Pericardium fibroblast (primary cell): Measurements from ENCODE around the genes C11orf98, SLC22A10 and RTN3.

DNA sequence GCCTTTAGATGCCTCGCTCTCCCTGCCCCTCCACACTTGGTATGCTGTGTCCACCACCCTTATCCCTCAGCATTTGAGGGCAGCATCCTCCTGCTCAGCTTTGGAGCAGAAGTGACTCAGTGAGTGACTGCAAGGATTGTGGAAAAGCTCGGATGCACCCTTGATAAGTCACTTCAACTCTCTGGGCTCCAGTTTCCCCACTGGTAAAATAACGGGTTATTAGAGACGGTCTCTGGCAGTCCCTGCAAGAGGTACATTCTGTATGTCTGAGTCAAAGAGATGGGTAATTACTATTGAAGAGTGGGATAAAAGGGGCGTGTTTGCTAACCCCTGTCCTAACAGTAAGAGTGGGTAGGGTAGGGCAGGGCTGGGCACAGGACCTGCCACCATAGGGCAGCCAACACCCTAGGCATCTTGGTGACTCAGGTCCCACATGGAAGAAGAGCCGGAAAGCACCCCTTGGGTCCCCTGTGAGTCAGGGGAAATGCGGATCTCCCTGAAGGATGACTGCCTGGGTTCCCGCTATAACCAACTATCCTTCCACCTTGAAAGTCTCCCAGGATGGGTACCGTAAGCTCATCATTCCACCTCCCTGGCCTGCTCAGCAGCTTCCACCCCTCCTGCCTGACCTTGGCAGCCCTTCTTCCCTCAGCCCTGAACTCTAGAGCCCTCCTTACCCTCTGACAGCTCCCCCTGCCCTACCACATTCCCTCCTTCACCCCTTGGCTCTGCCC is 7.3 kb upstream of the AHNAK start:
- RAMPAGE, long total RNA: no peak

DNA sequence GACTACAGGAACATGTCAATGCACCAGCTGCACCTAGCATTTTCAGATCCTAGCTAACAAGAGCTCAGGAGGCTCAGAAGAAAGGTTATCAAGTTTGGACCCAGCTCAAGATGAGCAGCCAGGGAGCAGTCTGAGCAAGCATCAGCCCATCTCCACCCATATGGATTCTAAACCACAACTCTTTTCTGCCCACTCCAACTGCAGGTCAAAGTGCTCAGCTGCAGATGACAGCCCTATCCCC is 10.5 kb upstream of the AHNAK start:
- RAMPAGE, long total RNA: no peak

GRCh38 chr11:62608278-62609268 is 4.0 kb downstream of the EML3 start:
- RAMPAGE, long total RNA: no peak

GRCh38 chr11:62665025-62665371 is at the start of gene C11orf98:
TSS of gene C11orf98 (minus strand) at chr11:62665210.
- RAMPAGE, long total RNA: start-site peak on the minus strand at chr11:62665085-62665191, 1,977 and 1,490 reads in 2 replicates

DNA sequence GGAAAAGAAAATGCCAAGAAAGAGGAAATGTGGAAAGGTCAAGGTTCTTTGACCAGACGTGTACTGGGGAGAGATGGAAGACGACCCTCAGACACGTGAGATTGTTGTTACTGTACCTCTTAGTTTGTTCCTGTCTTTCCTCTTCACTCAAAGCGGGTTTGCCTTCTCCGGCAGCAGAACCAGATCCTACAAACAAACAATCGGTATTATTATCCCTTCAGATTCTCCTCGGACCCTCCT is 730 bp downstream of the UBXN1 start:
- RAMPAGE, long total RNA: no peak

DNA sequence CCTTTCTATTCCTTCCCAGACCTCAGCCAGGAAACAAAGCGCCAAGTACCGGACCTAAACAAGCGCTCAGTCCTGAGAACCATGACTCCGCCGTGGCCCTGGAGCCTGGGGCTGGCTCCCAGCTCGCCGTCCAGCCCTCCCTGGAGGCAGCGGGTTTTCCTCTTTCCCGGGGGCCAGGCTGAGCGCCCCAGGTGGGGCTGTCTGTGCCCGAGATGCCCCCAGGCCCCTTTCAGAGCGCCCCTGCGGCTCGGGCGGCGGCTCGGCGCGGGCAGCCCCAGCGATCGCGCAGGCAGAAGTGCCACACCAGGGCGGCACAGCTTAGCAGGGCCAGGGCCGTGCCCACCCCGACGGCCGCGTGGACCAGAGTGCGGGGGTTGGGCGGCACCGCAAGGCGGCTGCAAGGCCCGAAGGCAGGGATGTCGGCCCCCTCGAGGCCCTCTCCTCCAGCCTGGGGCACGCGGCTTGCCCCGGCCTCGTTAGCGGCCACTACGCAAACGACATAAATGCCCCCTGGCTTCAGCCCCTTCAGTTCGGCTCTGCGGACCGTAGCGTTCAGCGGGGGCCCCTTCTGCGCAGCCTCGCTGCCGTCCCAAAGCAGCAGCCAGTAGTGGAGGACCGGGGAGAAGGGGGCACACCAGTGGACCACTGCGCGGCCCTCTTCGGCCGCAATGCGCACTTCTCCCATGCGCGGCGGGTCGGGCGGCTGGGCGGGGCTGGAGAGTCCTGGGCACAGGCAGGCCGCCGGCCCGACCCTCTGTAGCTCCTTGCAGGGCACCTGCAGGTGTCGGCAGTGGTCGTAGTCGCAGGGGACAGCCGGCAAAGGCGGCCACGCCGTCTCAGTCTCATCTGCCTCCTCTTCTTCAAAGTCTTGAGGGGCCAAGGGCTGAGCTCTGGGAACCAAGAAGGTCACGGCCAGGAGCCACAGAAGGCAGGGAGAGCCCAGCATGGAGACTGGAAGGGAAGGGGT is 1.5 kb downstream of the LRRN4CL start:
- RAMPAGE, long total RNA: no peak

DNA sequence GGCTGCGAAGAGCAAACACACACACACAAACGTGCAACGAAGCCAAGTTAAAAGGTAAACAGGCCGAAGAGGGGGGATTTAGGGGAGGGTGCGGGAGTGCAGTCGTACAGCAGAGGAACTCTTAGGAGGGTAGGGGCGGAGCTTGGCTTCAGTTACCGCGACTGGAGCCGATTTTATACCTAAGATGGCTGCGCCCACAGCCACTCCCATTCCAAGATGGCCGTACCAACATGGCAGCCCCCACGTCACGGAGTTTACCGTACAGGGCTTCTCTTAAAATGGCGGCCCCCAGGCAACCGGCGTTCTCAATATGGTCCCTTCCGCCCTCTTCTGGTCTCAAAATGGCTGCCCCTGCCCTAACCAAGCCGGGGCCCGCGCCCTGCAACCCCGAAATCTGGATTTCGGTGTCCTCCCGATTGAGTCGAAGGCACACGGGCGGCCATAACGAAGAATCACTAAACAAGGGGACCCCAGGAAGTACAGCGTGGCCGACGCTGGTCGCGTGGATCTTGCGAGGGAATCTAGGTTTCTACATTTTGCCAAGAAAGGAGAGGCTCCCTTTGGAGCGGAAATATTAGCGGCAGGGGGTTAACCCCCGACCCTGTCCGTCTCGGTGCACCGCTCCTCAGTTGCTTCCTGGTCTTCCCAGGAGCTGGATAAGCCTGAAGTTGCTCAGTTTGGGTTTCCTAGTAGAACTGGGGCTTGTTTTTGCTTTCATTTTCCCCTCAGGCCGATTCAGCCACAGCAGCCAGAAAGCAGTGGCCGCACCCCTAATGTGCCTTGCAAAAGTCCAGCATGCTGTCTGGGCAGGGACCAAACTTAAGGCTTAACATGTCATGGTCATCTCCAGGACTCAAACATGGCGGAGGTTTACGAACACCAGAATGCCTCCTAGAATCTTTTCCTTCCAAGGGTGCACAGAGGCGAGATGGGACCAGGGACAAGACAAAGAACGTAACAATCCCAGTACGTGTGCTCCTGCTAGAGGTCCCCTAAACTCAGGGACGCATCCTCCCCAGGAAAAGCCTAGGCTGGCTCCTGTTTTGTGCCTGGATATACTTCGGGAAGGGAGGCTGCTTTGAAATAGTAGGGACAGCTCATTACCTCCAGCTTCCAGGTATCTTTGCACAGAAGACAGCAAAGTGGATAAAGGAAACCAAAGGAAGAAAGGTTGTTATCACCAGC is 2.3 kb downstream of the GNG3 start:
- RAMPAGE, long total RNA: no peak

DNA sequence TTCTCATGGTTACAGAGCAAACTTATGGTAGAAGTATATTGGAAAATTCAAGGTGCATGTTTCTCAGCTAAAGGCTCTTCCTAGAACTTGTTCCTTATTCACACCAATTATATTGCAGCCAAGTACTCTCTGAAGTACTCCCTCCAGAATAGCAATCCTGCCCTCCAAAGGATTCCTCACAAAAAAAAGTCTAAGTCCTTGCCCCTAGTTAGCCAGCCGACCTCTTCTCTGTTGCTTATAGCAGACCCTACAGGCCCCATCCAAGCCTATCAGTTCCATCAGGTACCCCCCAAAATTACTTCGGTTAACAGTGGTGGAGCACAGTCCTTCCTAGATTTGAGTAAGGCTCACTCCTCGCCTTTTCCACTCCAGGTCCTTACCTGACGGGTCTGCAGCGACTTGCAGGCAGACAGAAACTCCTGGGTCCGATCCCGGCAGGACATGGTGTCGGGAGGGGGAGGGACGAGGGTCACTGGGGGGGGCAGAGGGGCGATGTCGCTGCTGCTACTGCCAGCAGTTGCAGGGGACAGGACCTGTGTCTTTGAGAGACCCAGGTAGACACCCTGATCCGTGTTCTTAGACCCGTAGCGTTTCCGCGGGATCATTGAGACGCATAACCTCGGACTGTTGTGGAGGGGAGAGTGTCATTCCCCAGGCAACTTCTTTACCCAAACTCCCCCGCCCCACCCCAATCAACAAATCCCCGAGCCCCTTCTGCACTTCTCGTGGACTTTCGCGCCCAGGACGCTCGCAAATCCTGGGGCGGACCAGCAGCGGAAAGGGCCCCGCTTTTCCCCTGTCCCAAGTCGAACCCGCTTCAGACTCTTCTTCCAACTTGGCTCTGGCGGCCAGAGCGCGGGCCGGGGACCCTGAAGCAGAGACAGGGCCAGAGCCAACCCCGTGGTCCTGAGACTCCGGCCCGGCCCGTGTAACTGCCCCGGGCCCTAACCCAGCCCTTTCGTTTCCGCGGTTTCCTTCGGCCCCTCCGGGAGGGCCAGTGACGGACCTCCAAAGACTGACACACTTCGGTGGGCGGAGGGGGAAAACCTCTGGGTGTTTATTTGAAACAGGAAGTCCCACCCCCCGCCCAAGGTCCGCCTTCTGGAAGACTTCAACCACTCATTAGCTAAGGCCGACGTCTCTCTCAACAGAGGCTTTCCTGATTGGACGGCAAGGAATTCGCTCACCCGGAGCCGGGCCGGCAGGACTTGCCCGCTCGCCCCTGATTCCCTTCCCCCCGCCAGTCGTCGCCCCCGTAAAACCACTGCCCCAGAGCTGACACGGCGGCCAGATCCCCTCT is 762 bp downstream of the STX5 start:
- RAMPAGE, long total RNA: no peak

DNA sequence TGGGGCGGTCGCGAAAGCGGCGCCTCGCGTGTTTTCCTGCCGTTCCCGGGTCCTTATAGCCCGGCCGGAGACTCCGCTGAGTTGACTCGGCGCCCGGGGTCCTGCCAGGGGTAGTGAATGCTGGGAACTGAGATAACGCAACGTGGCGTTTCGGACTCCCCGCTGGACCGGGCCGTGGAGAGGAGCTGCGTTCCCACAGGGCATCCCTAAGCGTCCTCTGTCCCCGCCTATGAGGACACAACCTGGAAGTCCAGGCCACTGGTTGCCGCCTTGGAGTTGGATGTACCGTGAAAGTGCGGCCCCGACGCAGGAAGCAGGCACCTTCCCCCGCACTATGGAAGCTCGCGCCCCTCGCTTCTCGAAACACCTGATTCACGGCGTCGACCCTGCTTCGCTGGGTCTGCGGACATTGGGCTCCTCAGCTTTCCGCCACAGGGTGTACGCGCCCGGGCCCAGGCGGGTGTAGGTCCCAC is 5.0 kb upstream of the CHRM1 start:
- RAMPAGE, long total RNA: no peak

- RAMPAGE, long total RNA: no peak
Observed at GRCh38 chr11:63001088-63001336, 14.6 kb downstream of the SLC22A8 start.

- RAMPAGE, long total RNA: no peak
Observed at GRCh38 chr11:63289853-63290111, at the start of gene SLC22A10. TSS of gene SLC22A10 (plus strand) at chr11:63289903.

GRCh38 chr11:63531082-63531820 is 5.4 kb upstream of the PLAAT4 start:
- RAMPAGE, long total RNA: no peak

- RAMPAGE, long total RNA: no peak
Observed at GRCh38 chr11:63552852-63553413, 10.2 kb downstream of the PLAAT2 start.

GRCh38 chr11:63560554-63561257 is 2.5 kb downstream of the PLAAT2 start:
- RAMPAGE, long total RNA: no peak

DNA sequence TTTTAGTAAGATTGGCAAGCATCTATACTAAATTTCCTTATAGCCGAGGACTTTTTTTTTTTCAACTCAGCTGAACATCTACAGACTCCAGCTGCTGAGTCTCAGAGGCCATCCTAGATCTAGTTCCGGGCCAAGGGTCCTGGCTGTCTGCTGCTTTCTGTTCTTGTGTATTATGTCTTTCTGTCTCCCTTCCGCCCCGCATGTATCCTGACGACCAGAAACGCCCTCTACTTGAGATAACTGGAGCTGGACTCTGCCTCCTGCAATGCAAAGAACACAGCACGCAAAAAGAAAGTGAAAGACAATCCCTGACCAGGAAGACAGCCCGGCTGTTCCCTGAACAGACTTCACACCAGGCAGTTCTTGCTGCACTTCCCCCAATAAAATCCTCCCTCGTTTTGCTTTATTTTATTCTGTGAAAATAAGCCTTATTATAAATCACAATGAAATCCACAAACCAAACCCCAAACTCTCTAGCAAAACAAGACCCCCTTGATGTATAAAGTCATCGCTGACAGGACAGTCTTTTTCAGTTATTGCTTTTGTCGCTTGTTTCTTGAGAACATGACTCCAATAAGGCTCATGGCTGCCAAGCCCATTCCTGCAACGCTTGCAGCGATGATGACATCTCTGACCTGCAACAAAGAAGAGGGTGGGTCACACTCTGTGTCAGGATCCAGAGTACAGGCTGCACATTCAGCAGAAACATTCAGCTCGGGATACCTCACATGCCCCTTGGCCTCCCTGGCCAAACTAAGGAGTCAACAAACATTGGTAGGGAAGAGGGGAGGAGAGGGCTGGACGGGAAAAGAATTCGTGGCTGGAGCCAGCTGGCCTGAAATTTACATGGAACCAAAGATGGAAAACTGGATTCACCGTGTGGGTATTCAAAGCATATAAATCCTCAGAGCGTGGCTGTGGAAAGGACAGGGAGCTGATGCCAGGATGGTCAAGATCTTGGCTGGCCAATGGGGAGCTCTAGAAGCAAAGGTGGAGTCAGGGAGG is 11.5 kb upstream of the PLAAT2 start:
- RAMPAGE, long total RNA: no peak

- RAMPAGE, long total RNA: no peak
Observed at GRCh38 chr11:63577586-63577884, 14.4 kb upstream of the PLAAT2 start.

DNA sequence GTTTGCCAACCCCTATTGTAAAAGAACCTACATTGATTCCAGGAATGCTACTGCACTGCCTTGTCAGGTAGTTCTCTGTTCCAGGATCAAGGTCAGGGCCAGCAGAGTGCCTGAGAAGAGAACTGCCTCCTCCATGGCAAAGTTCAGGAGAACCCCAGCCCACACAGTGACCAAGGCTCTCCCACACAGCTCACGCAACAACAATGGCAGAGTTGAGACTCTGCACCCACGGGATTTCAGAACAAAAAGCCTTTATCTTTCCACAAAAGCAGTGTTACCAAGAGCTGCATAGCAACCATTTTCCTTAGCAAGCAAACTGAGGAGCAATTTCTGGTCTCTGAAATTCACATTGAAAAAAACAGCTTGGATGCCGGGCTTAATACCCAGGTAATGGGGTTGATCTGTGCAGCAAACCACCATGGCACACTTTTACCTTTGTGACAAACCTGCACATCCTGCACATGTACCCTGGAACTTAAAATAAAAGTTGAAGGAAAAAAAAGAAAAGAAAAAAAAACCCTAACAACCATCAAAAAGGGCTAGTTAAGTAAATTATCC is 11.0 kb downstream of the PLAAT3 start:
- RAMPAGE, long total RNA: no peak

GRCh38 chr11:63608429-63608916 is 5.8 kb downstream of the PLAAT3 start:
- RAMPAGE, long total RNA: no peak

GRCh38 chr11:63610660-63611274 is 3.5 kb downstream of the PLAAT3 start:
- RAMPAGE, long total RNA: no peak

GRCh38 chr11:63681004-63682284 is at the start of gene RTN3:
TSS of gene RTN3 (plus strand) at chr11:63681500.
- RAMPAGE, long total RNA: start-site peak on the plus strand at chr11:63681598-63681634, 1,362 and 211 reads in 2 replicates